Skeletal muscle tissue (tissue), 7 donors: ENCODE results near the genes SMC1A, SPIN2A and ZXDA.

GRCh38 chrX:53422105-53423084, at the start of gene SMC1A:
Gene SMC1A (minus strand): TSS chrX:53422654.
- PRO-cap, 3 experiments: peak in 3 of 3 experiments; most common plus-strand start chrX:53422873 (in 3); most common minus-strand start chrX:53422176 (in 3)
- RAMPAGE, long total RNA: start-site peak on the minus strand at chrX:53422639-53422690, 44 and 148 reads in 2 replicates; start-site peak on the plus strand at chrX:53422881-53422944, 11 and 5 reads in 2 replicates
- RRBS, 2 experiments: 3 to 8% methylated on average over 19 to 26 of the region's 82 CpGs

GRCh38 chrX:53556070-53556518, 121.9 kb upstream of the HSD17B10 start:
- PRO-cap, 3 experiments: peak in 1 of 3 experiments; most common minus-strand start chrX:53556320 (in 1)
- RAMPAGE, long total RNA: no peak
- RRBS, 2 experiments: no CpG with 5 or more reads among the region's 1 CpG

DNA sequence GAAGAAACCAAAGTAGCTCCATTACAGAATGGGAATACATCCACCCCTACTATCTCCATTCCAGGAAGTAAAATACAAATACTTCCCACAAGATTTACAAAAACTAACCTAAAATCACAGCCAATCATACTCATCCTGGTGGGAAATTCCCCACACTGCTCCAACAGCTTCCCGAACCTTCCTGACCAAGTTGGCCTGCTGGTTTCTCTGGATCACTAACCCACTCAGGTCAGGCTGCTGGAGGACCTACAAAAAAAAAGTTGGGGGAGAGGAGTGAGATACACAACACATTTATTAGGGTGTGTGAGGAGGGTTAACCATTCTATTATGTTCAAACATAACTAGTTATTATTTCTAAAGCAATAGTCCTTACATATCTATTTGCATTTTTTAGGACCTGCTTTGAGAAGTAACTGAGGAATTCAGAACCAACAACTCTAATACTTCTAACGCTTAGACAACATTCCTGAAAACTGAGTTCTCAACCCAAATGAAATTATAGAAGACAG, 6.5 kb downstream of the HUWE1 start:
- PRO-cap, 3 experiments: no peak in any of the 3 experiments
- RAMPAGE, long total RNA: no peak
- RRBS, 2 experiments: no CpG with 5 or more reads among the region's 2 CpGs

- PRO-cap, 3 experiments: peak in 3 of 3 experiments; most common plus-strand start chrX:53683979 (in 1); most common minus-strand start chrX:53683845 (in 1)
- RAMPAGE, long total RNA: start-site peak on the minus strand at chrX:53683817-53683906, 59 and 39 reads in 2 replicates; start-site peak on the minus strand at chrX:53684002-53684172, 198 and 230 reads in 2 replicates
- RRBS, 2 experiments: 1 to 17% methylated on average over 19 to 25 of the region's 81 CpGs
Measured at GRCh38 chrX:53683645-53684717, 2.5 kb downstream of the HUWE1 start.

- PRO-cap, 3 experiments: no peak in any of the 3 experiments
- RAMPAGE, long total RNA: no peak
- RRBS, 2 experiments: no CpG with 5 or more reads among the region's 21 CpGs
Measured at GRCh38 chrX:54445850-54446540, 5.8 kb downstream of the TSR2 start.

- PRO-cap, 3 experiments: no peak in any of the 3 experiments
- RAMPAGE, long total RNA: no peak
- RRBS, 2 experiments: no CpG with 5 or more reads among the region's 5 CpGs
Measured at GRCh38 chrX:54539936-54540499, 10.0 kb downstream of the GNL3L start.

DNA sequence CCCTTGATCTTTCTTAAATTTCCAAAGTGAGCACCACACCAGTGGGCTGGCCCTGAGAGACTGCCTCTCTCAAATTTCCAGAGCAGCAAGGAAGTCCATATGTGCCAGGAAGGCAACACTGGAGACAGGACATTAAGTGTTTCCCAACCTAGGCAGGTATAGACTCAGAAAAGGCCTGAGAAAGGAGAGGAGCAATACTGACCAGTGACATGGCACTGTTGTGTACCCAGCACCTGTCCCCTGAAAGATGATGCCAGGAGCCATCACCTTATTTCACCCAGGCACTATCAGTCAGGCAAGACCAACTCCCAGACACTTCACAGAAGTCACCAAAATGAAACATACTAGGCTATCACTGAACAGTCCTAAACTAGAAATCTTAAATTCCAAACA, 764 bp downstream of the PFKFB1 start:
- PRO-cap, 3 experiments: peak in 1 of 3 experiments; most common plus-strand start position 272 of the sequence (in 1); most common minus-strand start position 62 of the sequence (in 1)
- RAMPAGE, long total RNA: no peak

DNA sequence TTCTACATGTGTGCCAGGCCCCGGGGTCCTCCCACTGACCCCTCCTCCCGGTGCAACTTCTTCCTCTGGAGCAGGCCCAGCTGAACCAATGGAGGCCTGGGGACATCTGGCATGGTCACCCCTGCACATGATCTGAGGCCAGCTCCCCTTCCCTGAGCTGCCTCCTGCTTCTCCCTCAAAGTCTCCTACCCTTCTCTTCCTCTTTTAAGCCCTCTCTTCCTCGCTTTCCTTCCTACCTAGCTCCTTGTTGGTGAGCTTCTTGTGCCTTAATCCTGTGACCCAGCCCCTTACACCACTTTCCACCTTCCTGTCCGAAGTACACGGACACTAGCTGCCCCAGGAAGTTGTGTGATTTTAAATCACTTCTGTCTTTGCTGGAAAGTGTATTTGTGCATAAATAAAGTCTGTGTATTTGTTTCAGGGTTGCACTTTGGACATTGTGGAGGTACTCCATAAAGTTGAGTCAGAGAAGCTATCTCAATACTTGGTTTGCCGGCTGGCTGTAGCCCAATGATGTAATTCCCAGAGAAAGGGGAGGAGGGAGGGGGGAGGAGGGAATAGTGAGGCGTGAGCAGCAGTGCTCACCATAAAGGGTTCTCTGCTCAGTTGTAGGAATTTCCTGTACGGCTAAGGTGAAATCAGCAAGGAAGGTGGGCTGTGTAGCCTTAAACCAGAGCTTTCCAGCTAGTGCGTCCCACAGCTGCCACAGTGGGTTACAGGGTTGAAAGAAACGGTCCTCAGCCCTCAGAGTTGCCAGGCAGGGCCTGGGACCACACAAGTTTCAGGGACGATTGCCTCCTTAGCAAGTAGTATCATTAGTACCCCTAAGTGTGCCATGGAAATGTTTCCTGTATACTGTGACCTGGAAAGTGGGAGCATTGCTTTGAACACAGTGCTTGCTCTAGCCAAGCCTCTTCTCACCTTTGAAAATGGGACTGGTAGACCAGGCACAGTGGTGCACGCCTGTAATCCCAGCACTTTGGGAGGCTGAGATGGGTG, 7.5 kb downstream of the APEX2 start:
- PRO-cap, 3 experiments: no peak in any of the 3 experiments
- RAMPAGE, long total RNA: no peak
- RRBS, 2 experiments: no CpG with 5 or more reads among the region's 12 CpGs

- PRO-cap, 3 experiments: no peak in any of the 3 experiments
- RAMPAGE, long total RNA: no peak
- RRBS, 2 experiments: no CpG with 5 or more reads among the region's 12 CpGs
Measured at GRCh38 chrX:55210813-55211432, 9.2 kb upstream of the PAGE5 start.

GRCh38 chrX:56068312-56068834, 163.8 kb upstream of the KLF8 start:
- PRO-cap, 3 experiments: no peak in any of the 3 experiments
- RAMPAGE, long total RNA: no peak
- RRBS, 2 experiments: no CpG with 5 or more reads among the region's 6 CpGs

GRCh38 chrX:56780748-56781348, 51.8 kb downstream of the NBDY start:
- PRO-cap, 3 experiments: no peak in any of the 3 experiments
- RAMPAGE, long total RNA: no peak
- RRBS, 2 experiments: no CpG with 5 or more reads among the region's 13 CpGs

DNA sequence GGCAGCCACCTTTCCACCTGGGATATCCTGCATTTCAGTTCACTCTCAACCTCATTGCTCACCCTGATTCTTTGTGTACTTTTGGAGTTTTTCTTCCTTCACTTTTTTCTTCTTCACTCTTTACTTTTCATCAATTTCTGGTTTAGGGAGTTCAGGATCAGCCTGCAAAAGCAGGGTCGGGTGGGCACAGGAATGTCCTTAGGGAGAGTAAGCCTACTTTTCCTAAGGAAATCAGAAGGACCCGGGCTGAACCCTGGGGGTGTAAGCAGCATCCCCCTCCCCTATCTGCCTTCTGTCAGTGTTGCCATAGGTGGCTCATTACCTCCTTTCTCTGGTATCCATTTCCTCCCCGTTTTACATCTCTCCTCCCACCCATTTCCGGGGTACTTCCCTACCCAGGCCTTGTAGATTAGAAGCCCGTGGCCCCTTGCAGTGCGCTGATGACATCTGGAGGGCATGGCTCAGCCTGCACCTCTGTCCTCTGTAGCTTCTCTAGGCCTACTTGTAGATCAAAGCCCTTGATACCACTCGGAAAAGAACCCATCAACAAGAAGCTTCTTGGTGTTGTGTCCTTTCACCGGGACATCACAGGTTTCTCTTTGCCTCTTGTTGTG, 71.7 kb downstream of the NBDY start:
- PRO-cap, 3 experiments: no peak in any of the 3 experiments
- RAMPAGE, long total RNA: no peak
- RRBS, 2 experiments: 56 to 93% methylated on average over 2 to 3 of the region's 8 CpGs

DNA sequence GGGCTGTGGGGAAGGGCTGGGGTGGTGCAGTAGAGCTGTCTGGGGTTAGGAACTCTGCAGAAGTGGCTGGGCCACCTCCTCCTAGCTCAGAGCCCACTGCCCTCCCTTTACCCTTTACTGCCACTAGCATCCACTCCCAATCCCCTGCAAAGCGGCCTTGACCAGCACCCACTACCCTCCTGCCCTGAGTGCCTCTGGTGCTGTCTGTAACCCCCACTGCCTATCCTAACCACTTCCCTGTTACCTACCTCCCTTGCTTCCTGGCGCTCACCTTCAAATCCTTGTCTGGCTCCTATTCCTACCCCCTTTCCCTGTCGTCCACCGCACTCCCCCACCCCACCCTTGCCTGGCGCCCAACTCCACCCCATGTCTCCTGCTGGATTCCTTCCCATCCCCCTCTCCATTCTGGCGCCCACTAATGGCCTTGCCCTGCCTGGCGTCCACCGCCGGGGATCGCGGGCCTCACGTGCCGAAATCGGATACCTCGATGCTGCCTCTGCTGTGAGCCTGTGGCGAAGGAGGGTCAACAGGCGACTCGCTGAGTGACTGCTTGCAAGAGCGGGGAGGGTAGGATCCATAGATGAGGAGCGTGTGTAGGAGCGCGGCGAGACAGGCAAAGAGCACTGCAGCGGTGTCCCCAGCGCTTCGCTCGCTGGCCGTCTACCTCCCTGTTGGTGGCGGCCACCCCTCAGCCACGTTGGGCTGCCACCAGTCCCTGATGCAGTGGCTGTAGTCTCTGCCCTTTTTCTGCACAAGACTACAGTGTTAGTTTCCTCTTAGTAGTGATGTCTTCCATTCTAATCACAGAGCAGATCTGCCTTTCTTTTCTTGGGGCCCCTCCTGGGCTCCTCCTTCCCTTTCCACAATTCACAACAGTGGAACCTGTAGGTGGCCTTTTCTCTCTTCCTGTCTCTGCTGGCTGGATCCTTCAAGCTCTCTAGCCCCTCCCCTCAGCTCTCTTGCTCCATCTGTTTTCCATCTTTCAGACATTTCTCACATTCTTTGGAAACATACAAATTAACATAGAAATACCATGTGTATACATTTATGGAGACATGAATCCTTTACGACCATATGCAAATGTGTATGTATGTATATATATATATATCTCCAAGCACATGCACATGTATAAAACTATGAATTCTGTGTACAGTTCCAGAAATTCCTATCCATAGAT, at the start of gene SPIN2A:
Gene SPIN2A, minus strand, starts transcription at position 621 of the 1,177 bp plus-strand sequence.
- PRO-cap, 3 experiments: no peak in any of the 3 experiments
- RAMPAGE, long total RNA: no peak
- RRBS, 2 experiments: no CpG with 5 or more reads among the region's 31 CpGs

GRCh38 chrX:57909429-57910600, at the start of gene ZXDA:
Gene ZXDA (minus strand): TSS chrX:57910458.
- PRO-cap, 3 experiments: peak in 3 of 3 experiments; most common plus-strand start chrX:57909651 (in 1); most common minus-strand start chrX:57909594 (in 1)
- RAMPAGE, long total RNA: no peak
- RRBS, 2 experiments: 2 to 31% methylated on average over 5 of the region's 110 CpGs

DNA sequence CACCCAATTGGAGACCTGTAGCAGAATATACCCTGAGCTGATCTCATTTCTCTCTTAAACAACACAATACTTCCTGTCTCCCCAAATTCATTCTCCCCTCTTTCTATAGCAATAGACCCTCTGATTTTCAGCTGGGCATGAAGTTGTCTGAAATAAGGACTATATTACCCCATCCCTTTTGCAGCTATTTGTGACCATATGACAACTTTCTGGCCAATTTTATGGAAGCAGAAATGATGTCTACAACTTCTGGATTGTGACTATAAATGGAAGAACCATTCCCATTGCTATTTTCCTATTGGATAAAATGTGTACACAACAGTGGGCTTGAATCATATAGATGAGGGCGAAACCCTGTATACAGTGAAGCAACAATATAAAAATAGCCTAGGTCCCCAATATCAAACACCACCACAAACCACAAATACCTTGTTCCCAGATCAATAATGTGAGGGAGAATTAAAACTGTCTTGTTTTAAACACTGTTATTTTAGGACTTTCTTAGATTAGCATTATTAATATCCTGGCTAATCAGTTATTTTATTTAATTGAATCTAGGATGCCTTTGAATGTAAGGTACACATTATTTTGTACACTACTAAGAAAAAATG, 17.3 kb downstream of the ZC4H2 start:
- PRO-cap, 3 experiments: no peak in any of the 3 experiments
- RAMPAGE, long total RNA: no peak
- RRBS, 2 experiments: no CpG with 5 or more reads among the region's 1 CpG

- PRO-cap, 3 experiments: no peak in any of the 3 experiments
- RAMPAGE, long total RNA: no peak
- RRBS, 2 experiments: no CpG with 5 or more reads among the region's 27 CpGs
Measured at GRCh38 chrX:64975231-64975957, 856 bp downstream of the ZC4H2 start.

- PRO-cap, 3 experiments: peak in 3 of 3 experiments; most common plus-strand start chrX:65601876 (in 3)
- RAMPAGE, long total RNA: no peak
- RRBS, 2 experiments: no CpG with 5 or more reads among the region's 5 CpGs
Measured at GRCh38 chrX:65601448-65602089, 65.9 kb upstream of the MSN start.

DNA sequence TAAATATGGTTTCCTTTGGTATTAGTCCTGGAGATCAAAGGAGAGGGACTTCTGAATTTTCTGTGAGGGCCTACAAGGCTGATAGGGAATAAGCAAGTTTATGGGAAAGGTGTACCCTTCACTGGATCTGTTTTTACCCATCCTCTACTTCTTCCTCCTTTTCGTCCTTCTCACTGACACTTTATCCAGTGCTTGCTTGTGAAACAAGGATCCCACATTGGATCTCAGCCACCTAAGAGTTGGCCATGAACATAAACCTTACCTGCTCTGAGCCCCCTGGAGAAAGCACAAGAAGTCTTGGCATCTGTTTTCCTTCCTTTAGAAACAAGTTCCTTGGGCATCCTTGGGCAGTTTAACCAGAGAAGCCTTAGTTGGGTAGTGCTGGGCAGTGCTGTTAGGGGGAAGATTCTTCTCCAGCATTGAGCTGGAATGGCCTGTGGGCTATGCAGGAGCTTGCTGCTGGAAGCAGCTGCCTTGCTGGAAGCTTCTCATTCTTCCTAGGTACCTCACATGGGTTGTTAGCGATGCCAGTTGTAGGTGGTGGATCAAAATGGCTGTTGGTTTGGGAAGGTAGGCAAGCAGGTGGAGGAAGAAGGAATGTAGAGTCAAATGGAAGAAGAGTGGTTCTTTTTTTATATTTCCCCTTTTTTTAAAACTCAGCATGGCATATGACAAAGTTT, 12.2 kb downstream of the MSN start:
- PRO-cap, 3 experiments: no peak in any of the 3 experiments
- RAMPAGE, long total RNA: no peak
- RRBS, 2 experiments: no CpG with 5 or more reads among the region's 2 CpGs

- PRO-cap, 3 experiments: no peak in any of the 3 experiments
- RAMPAGE, long total RNA: no peak
- RRBS, 2 experiments: no CpG with 5 or more reads among the region's 4 CpGs
Measured at GRCh38 chrX:65738126-65738657, 70.7 kb downstream of the MSN start.

- PRO-cap, 3 experiments: no peak in any of the 3 experiments
- RAMPAGE, long total RNA: no peak
- RRBS, 2 experiments: no CpG with 5 or more reads among the region's 5 CpGs
Measured at GRCh38 chrX:66020916-66021214, 19.0 kb downstream of the VSIG4 start.